Thoracic aorta endothelial cell (primary cell): Measurements from ENCODE around the gene TMIGD1.

- CAGE, long polyA plus RNA: no peak
Observed at GRCh38 chr17:29901754-29902405, 28.1 kb downstream of the SSH2 start.

DNA sequence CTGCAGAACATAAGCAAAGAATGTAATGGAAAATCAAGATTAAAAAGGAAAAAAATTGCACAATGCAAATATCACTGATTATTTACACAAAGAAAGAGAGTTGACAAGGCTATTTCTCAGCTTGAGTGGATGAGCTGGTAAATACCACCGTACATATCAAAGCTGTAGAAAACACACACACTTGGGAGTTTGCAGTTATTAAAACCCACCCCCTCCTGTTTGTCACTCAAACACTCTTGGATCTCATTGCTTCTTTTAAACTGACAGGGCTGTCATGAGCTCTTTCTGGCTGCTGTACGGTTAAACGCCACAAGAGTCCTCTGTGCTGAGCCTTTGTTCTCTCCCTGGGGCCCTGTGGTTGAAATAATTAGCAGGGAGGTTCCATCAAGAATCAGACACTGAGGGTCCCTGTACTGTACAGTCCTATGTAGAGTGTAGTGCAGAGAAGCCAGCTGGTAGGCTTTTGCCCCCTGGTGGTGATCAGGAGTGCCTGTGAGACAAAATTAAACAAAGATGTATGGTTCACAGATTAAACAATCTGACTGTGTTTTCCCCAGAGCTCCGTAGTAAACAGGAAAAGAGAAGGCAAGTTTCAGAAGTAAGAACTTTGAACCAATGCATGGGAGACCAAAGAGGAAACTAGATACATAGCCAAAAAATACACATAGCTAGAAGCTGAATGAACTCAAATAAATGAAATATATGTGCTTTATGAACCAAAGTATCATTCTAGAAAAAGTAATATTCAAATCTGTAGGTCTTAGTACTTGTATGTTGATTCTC lies 1.2 kb upstream of the SSH2 start:
- CAGE, long polyA plus RNA: no peak

- CAGE, long polyA plus RNA: no peak
Observed at GRCh38 chr17:30184441-30185759, 50.6 kb downstream of the SLC6A4 start.

GRCh38 chr17:30187908-30188296 lies 47.6 kb downstream of the SLC6A4 start:
- CAGE, long polyA plus RNA: no peak

DNA sequence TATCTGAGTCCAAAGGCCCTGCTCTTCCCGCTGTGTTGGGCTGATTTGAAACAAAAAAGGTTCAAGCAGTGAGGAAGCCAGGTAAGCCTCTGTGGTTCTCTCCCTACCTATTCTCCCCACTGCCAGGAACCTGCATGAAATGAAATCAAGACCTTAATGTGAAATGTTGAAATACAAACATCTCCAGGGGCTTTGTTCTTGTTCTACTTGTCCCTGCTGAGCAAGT lies 7.6 kb upstream of the SLC6A4 start:
- CAGE, long polyA plus RNA: no peak

DNA sequence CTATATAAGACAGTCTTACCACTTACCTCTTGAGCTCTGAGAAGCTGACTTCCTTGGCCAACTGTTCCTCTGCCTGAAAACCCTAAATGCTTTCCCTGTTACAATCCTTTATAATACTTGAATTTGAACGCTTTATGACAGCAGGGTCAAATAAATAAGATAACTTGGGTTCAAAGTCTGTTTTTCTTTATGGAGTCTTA lies at the start of gene TMIGD1:
Gene TMIGD1 (minus strand): TSS at position 84 of the 200 bp plus-strand sequence.
- CAGE, long polyA plus RNA: no peak

- CAGE, long polyA plus RNA: no peak
Observed at GRCh38 chr17:30378110-30378625, 559 bp upstream of the CPD start.

- CAGE, long polyA plus RNA: no peak
Observed at GRCh38 chr17:30397244-30397592, 18.5 kb downstream of the CPD start.

GRCh38 chr17:30402953-30403152 lies 24.1 kb downstream of the CPD start:
- CAGE, long polyA plus RNA: no peak

GRCh38 chr17:30464500-30465178 lies 12.6 kb upstream of the GOSR1 start:
- CAGE, long polyA plus RNA: no peak

DNA sequence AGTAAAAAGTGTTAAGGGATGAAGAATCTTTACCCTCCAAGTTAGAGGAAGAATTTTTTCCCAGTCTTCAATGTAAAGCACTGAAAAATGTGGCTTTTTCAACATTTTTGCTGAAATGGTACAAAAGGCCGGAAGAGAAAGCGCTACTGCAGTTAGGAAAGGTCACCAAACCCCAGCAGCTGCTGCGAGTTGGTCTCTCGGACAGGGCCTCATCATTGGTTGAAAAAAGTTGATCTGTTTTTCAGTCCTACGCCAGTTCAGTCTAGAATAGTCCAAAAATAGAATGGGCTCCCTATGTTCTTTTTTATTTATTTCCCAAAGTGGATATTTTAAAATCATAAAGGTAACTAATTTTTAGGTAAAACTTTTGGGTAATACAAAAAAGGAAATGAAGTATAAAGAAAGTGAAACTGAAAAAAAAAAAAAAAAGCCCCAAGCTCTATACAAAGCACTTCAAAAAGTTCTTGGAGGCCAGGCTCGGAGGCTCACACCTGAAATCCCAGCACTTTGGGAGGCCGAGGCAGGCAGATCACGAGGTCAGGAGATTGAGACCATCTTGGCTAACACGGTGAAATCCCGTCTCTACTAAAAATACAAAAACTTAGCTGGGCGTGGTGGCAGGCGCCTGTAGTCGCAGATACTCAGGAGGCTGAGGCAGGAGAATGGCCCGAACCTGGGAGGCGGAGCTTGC lies 17.4 kb downstream of the ADAP2 start:
- CAGE, long polyA plus RNA: no peak

- CAGE, long polyA plus RNA: no peak
Observed at GRCh38 chr17:31187496-31188293, 92.9 kb downstream of the NF1 start.

GRCh38 chr17:31309457-31310201 lies 4.2 kb downstream of the EVI2B start:
- CAGE, long polyA plus RNA: no peak

GRCh38 chr17:31431430-31431915 lies 40.0 kb downstream of the RAB11FIP4 start:
- CAGE, long polyA plus RNA: no peak

DNA sequence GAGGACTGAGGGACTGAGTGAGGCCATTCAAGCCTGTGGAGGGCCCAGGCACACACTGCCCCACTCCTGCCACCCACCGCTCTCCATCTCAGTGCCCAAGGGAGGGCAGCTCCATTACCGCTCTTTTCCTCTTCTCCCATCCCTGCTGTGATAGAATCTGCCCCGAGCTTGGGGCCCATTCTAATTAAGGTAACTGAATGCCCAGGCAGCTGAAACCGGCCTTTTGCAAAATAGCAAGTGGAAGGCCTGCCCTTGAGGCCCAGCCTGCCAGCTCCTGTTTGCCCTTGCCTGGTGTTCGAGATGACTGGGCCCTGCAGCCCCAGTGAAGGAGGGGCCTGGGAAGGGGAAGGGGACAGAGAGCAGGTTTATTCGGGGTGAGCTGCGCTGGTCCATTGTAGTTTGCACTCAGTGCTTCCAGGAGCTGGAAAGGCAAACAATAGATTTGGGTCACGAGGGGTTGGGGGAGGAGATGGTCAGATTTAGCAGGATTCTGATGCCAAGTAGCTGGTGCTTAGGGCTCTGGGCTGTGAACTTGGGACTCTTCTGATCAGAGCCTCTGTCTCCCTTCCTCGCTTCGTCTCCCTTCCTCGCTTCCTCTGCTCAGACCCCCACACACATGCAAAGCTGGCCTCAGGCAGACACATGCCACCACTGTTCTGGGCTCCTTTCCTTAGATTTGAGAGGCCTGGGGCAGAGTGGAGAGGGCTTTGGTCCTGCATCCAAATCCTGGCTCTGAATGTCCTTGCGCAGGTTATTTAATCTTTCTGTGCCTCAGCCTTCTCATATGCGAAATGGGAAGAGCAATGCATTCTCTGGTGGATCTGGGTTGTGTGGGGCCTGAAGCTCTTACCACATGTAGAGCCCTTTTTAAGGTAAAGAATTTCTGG lies 76.4 kb downstream of the RAB11FIP4 start:
- CAGE, long polyA plus RNA: no peak

- CAGE, long polyA plus RNA: no peak
Observed at GRCh38 chr17:31486539-31486997, 95.1 kb downstream of the RAB11FIP4 start.

GRCh38 chr17:31549055-31549366 lies 157.5 kb downstream of the RAB11FIP4 start:
- CAGE, long polyA plus RNA: no peak

- CAGE, long polyA plus RNA: no peak
Observed at GRCh38 chr17:31631572-31632209, 227.4 kb downstream of the COPRS start.

GRCh38 chr17:31999947-32000384 lies 7.2 kb upstream of the LRRC37B start:
- CAGE, long polyA plus RNA: no peak

DNA sequence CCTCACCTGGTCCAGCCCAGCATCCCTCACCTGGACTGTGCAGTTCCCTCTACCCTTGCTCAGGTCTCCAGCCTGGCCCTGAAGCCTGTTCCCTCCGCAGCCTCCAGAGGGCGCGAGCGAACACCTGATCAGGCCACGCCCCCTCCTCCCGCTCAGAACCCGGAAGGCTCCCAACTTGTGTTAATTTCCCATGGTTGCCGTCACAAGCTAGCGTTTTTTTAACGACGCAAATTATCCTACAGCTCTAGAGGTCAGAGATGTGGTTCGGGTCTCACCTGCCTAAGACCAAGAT lies 59.7 kb downstream of the LRRC37B start:
- CAGE, long polyA plus RNA: no peak